Caco-2 (cell line): ENCODE results near the genes TCTE1 and AARS2.

DNA sequence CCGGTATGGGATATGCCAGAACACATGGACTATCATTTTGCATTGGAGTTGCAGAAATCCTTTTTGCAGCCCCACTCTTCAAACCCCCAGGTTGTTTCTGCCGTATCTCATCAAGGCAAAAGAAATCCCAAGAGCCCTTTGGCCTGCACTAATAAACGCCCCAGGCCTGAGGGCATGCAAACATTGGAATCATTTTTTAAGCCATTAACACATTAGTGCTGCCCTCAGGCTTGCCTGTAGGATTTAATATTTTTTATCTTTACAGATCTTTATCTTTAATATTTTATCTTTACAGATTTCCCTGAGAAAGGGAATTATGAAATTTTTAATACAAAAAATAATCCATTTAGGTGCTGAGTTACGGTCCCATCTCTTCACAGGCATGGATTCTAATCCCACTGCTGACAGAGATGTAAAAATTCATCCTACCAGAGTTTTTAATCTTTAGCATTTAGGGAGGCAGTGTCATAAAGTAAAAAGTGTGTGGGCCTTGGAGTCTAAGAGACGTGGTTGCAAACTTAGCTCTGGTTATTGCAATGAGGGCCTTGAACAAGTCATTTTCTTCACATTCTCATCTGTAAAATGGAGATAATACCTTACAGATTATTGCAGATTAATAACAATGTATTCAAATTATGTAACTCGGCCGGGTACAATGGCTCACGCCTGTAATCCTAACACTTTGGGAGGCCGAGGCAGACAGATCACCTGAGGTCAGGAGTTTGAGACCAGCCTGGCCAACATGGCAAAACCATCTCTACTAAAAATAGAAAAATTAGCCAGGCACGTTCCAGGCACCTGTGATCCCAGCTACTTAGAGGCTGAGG lies 14.5 kb downstream of the GTPBP2 start:
- PRO-cap = no peak
- RRBS = no CpG with 5 or more reads among the region's 10 CpGs

GRCh38 chr6:43714322-43714745 lies 26.7 kb upstream of the MRPS18A start:
- PRO-cap = no peak
- RRBS = no CpG with 5 or more reads among the region's 4 CpGs

DNA sequence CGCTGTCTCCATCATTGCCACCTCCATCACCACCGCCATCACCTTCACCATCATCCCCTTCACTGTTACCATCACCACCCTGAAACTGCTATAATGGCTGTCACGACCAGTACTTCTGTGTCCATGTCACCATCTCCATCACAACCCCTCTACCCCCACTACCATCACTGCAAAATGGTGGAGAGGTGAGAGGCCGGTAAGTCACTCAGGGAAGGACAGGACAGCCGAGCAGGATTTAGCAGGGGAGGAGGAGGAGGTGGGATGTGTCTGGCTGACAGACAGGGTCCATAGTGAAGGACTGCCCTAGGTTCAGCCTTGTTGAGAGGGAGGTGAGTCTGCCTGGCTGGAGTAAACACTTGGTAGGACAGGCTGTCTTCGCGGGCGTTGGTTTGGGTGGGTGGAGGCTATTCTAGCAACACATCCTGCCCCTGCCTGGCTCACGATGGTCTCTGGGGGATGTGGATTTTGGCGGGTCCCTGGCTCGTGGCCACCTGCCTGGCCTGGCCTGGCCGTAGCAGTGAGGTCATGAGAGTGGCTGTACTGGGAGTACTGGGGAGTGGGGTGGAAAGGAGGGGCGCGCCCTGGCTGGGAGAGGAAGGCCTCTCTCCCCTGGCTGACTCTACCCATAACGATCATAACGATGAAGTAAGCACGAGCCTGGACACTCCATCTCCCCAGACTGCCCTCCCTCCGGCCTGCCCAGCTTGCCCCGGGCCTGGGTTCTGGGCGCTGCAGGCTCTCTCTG lies 30.1 kb upstream of the MRPS18A start:
- PRO-cap = no peak
- RRBS = no CpG with 5 or more reads among the region's 20 CpGs

GRCh38 chr6:43769572-43769797 lies 526 bp upstream of the VEGFA start:
- PRO-cap = no peak
- RRBS = no CpG with 5 or more reads among the region's 11 CpGs

- PRO-cap = no peak
- RRBS = no CpG with 5 or more reads among the region's 7 CpGs
Observed at GRCh38 chr6:43775418-43776027, 5.5 kb downstream of the VEGFA start.

GRCh38 chr6:43784204-43785561 lies 14.7 kb downstream of the VEGFA start:
- PRO-cap = no peak
- RRBS = 83% methylated on average over 7 of the region's 37 CpGs

- PRO-cap = bidirectional peak, plus-strand start at chr6:43806086, minus-strand start at chr6:43805975
- RRBS = no CpG with 5 or more reads among the region's 9 CpGs
Observed at GRCh38 chr6:43805658-43806344, 35.8 kb downstream of the VEGFA start.

GRCh38 chr6:43823866-43824497 lies 54.0 kb downstream of the VEGFA start:
- PRO-cap = bidirectional peak, plus-strand start at chr6:43824278, minus-strand start at chr6:43824176
- RRBS = no CpG with 5 or more reads among the region's 6 CpGs

- PRO-cap = no peak
- RRBS = no CpG with 5 or more reads among the region's 2 CpGs
Observed at GRCh38 chr6:43913549-43913964, 143.5 kb downstream of the VEGFA start.

GRCh38 chr6:44038155-44038574 lies 89.1 kb downstream of the MRPL14 start:
- PRO-cap = no peak
- RRBS = no CpG with 5 or more reads among the region's 7 CpGs

- PRO-cap = no peak
- RRBS = 100% methylated on average over 1 of the region's 8 CpGs
Observed at GRCh38 chr6:44104379-44105213, 22.7 kb downstream of the MRPL14 start.

- PRO-cap = no peak
- RRBS = 94% methylated on average over 6 of the region's 20 CpGs
Observed at GRCh38 chr6:44166419-44167296, 8.0 kb downstream of the CAPN11 start.

GRCh38 chr6:44203025-44203403 lies 13.7 kb upstream of the MYMX start:
- PRO-cap = no peak
- RRBS = no CpG with 5 or more reads among the region's 9 CpGs

DNA sequence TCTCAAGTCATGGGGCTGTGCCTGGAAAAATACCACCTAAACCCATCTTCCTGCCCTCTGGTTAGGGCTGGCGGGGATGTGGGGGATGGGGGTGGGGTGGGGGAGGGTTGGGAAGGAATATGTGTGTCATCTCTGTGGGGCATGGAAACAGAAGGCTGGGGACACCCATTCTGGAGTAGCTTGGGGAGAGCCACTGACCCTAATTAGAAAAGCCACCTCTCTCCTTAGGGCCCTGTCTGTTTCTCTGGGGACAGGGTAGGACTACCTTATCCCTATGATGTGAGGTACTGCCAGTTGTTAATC lies 1.3 kb upstream of the SLC29A1 start:
- PRO-cap = no peak
- RRBS = no CpG with 5 or more reads among the region's 1 CpG

DNA sequence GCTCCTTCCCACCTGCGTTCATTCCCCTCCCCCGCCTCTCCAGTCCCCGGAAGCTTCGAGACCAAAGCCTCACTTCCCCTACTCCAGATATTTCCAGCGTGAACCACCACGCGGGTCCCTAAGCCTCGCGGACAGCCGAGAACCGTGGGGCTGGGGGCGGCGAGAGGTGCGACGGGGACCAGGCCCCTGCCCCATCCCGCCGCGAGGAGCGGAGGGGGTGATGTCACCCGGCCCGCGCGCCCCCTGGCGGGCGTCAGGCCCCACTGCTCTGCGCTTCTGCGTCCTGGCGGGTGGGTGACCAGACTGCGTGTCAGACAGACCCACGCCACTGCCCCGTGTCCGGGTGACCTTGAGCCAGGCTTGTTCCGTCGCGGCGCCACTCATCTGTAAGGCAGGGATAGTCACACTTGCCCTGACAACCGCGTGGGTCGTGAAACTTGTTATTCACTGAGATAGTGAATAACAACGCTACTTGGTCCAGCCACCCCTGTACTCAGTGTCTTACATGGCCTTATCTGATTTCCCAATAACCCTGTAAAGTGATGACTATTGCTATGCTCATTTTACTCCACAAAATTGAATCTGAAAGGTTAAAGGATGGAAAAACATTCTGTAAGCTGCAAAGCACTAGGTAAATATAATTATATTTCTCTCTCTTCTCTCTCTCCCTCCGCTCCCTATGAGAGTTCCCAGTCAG lies 8.9 kb upstream of the HSP90AB1 start:
- PRO-cap = bidirectional peak, plus-strand start at position 273 of the sequence, minus-strand start at position 208 of the sequence
- RRBS = 3% methylated on average over 10 of the region's 41 CpGs

DNA sequence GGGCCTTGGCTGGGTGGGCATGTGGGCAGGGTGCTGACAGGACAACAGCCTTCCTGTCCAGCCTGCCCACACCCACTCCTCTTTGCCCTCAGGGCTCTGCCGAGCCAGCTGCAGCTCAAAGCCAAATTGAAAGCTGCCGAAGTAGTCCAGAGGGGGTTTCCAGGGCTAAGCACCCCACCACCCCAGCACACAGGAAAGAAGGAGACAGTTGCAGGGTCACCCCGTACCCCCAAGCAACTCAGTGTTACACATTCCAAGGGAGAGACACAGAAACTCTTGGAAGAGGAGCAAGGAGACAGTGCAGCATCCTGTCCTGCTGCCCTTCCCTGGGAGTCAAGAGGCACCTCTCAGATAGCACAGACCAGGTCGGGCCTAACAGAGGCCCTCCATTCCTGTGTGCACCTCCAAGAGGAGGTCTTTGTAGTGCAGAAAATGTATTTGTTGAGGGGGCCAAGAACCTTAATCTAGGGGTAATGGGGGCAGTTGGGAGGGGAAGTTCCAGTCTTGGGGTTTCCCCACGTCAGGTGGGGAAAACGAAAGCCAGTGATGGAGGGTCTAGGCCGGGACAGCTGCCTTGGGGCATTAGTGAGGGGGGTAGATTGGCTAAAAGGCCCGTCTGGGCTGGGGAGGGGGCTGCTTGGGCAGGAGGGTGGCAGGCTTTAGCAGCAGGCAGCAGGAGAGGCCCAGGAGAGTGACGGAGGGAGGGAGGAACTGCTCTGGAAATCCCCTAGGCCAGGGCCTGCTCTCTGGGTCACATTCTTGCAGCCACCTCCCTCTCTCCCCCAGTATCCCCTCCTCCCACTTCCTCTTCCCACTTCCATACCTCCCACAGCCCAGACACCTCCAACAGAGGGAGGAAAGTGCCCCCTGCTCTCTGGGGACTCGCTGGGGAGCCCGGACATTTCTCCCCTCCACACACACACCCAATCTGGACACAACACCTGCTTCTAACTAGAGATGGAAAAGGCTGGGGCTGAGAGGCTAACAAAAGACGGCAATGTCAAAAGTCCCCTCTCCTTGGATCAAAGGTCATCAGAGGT lies 2.2 kb downstream of the NFKBIE start:
- PRO-cap = no peak
- RRBS = no CpG with 5 or more reads among the region's 12 CpGs

DNA sequence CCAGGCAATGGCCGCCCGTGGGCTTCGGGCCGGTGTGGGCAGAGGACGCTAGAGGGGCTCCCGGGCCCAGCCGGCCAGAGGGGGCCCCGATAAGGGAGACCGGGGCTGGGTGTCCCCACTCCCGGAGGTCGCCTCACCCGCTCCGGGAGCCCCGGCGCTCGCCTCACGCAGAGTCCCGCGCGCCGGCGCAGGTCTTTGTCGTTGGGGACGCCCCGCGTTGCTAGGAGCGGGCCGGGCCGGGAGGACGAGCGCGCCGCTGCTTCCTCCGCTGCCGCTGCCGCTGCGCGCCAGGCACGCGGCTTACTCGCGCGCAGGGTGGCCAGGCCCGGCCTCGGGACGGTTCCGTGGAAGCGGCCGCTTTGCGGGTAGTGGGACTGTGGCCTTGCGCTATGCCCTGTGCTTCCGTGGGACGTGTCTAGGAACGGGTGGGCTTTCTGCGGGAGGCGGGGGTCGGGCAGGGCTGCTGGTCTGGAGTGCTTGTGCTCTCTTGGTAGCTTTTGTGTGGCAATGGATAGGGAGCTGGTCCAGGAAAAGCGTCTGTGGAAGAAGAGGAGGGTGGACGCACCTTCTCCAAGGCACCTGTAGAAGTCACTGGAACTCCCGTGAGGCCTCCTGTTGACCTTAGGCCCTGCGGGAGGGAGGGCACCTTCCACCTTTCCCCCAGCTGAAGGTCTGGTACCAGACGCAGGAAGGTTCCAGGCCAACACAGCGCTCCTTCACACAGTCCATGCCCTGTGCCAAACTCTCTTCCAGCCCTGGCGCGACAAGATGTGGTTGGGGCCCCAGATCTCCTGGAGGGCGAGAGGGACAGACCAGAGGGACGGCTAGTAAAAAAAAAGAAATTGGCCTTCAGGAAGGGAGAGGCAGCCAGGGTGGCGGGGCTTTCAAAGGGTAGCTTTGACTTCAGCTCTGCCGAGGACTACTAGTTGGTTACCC lies at the start of gene TCTE1:
TCTE1 (minus strand) TSS at position 177 of the 936 bp plus-strand sequence.
- PRO-cap = no peak
- RRBS = 5% methylated on average over 18 of the region's 69 CpGs

DNA sequence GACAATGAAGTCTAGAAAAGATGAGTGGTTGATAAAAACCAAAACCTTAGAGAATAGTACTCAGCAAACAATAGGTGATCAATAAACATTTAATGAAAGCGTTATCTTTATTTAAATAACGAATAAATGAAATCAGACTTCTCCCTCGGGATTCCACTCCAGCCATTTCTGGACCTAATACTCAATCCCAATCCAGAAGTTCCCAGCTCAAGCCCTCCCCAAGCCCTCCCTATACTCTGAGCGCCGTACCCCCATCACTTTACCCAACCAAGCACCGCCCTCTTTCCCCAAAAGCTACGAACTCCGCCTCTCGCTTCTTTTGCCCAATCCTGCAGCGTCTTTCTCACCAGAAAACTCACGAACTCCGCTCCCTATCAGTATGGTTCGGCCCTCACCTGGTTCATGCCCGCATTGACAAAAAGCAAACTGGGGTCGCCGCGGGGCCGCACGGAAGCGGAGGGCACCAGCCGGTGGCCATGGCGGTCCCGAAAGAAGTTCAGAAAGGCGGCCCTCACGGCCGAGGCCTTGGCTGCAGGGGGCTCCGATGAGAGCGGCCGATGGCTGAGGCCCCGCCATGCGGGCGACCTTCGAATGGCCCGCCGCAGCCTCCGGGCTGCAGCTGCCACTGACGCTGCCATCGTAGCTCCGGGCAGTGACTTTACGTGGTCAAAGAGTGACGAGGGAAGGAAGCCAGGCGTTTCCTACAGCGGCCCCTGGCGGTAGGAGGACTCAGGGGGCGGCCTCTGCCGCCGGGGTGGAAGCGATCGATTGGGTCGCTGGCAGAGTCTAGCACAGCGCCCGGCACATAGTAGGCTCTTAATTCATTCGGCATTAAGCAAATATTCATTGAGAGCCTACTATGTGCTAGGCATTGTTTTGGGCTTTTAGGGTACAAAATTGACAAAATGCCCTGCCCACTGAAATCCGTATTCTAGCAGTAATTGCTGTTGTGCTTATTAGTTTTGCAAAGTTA lies at the start of gene AARS2:
AARS2 (minus strand) TSS at position 662 of the 973 bp plus-strand sequence.
- PRO-cap = unidirectional peak, plus-strand start at position 391 of the sequence; unidirectional peak, minus-strand start at position 627 of the sequence
- RRBS = 8% methylated on average over 14 of the region's 54 CpGs

GRCh38 chr6:44393275-44393842 lies 5.9 kb downstream of the CDC5L start:
- PRO-cap = no peak
- RRBS = no CpG with 5 or more reads among the region's 6 CpGs

DNA sequence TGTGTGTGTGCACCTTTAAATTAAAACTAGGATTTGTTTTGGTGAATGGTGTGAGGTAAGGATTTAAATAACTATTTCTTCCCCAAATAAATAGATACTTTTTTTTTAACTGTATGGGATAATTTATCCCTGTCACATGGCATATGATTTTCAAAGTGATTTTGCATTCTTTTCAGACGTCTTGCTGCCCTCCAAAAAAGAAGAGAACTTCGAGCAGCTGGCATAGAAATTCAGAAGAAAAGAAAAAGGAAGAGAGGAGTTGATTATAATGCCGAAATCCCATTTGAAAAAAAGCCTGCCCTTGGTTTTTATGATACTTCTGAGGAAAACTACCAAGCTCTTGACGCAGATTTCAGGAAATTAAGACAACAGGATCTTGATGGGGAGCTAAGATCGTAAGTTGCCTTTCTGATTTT lies 16.1 kb downstream of the CDC5L start:
- PRO-cap = no peak
- RRBS = no CpG with 5 or more reads among the region's 5 CpGs